Myometrial cell (primary cell): ENCODE measurements around the genes COPS9, OTOS and DUSP28.

- RAMPAGE, long total RNA = no peak
Observed at GRCh38 chr2:239402391-239402666, 1.5 kb upstream of the HDAC4 start.

GRCh38 chr2:239956638-239957165, 68.4 kb downstream of the NDUFA10 start:
- RAMPAGE, long total RNA = no peak

DNA sequence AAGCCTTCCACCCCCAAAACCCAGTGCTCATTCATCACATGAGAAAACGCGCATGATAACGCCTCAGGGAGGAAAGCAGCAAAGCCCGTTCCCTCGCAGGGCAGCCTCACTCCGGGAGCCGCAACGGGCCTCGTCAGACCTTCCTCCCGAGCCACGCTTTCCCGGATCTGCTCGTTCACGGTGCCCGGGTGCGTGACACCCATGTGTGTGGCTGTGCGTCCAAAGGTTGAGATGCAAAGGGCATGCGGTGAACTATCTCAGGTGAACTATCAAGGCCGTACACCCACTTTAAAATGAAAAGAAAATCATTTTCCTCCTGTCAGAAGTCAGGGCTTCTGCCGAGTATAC, 59.8 kb downstream of the NDUFA10 start:
- RAMPAGE, long total RNA = no peak

DNA sequence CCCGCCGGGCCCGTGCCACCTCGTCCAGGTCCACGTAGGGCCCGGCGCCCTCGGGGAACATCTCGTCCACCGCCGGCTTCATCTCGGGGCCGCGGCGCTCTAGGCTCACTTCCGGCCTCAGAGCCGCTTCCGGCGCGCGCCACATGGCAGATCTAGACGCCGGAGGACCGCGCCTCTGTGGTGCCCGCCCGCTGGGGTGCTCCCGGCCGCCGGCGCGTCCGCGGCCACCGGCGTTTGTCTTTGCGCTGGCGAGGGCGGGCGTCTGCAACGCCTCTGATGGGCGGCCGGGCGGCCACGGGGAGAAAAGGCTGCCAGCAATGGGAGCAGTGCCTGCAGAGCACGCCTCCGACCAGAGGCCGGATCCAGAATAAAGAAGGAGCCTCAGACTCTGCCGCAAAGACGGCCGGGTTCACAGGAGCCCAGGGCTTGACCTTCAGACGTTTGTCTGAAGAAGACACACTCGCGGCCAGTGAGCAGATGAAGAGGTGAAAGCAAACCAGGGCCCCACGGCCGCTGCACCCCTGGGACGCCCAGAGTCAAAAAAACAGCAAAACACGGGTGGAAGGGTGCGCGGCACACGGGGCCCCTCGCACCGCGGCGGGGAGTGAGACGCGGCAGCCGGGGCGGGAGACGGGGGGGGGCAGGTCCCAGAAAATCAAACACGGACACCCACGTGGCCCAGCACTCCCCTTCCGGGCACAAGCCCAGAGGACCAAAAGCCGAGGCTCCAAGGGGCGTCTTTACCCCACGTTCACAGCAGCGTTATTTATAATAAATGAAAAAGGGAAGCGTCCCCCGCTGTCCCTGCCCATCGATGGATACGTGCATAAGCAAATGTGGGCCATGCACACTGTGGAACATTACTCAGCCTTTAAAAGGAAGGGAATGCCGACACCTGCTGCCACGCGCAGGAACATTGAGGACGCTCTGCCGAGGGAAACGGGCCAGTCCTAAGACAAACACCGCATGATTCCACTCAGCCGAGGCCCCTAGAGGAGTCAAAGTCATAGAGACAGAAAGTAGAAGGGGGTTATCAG, at the start of gene COPS9:
Gene COPS9, minus strand, starts transcription at position 103 of the 1,037 bp plus-strand sequence.
- RAMPAGE, long total RNA = start-site peak on the minus strand centred at position 94 of the sequence, 28 bp wide, 290 and 1,166 reads in 2 replicates

DNA sequence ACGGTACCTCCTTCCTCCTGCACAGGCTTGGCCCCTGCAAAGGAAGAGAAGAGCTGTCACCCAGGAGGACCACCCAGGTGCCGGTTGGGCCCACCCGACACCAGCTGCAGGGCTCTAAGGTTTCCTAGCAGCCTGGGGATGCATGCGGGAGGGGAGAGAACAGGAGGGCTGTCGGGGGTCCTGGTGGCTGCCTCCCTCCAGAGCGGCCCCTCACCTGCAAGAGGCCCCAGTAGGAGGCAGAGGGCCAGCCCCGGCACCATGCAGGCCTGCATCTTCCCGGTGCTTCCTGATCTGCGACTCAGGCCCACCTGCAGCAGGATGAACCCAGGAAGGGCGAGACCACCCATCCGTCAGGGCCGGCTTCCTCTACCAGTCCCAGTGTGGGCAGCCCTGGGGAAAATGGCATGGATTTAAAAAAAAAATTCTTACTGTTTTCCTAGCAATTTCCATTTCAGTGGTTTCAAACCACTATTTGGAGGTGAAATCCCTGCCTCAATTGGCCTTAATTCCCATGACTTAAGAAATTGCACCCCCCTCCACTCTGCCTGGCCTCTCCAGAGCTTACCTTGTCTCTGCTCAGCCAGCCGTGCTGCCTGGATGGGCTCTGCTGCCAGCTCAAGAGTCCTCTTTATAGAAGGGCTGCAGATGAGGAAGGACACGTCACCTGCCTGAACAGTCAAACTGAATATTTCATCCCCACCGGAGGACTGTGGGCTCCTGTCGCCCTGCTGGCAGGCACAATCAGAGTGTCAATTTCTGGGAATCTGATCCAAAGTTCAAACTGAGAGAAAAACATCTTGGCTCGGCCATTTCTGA, at the start of gene OTOS:
Gene OTOS, minus strand, starts transcription at position 604 of the 816 bp plus-strand sequence.
- RAMPAGE, long total RNA = no peak

GRCh38 chr2:240232495-240232874, 92.0 kb upstream of the OTOS start:
- RAMPAGE, long total RNA = no peak

DNA sequence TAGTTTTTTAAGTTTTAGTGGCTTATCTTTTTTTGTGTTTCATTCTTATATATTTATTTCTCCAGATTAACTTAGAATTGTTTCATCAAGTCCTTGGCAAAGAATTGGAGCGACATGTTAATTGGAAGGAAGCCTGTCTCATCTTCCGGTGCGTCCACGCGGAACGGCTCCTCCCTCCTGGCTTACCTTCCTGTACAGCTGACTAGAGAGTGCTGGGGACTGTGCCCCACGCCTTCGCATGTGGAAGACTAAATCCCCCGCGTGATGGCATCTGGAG, 103.9 kb upstream of the OTOS start:
- RAMPAGE, long total RNA = no peak

GRCh38 chr2:240249569-240250580, 109.4 kb upstream of the OTOS start:
- RAMPAGE, long total RNA = no peak

- RAMPAGE, long total RNA = no peak
Observed at GRCh38 chr2:240269493-240269719, 128.9 kb upstream of the OTOS start.

- RAMPAGE, long total RNA = no peak
Observed at GRCh38 chr2:240398323-240398670, 37.2 kb upstream of the GPC1 start.

DNA sequence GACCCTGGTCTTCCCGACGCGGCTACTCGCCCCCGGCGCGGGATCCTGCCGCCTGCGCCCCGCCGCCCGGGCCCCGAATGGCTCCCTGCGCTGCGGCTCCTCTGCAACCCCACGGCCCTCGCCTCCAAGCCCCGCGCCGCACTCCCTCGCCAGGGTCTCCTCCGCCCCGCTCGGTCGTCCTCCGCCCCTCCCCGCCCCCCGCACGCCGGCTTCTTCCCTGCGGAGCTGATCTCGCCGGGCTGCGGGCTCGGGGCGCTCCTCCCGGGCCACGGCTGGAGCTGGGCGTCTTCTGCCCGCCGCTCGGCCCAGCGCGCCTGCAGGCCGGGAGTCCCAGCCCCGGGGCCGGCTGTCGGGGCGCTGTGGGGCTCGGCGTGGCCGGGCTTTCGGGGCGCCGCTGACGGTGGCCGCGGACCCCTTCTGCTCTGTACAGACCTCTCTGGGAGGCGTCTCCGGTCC, 703 bp downstream of the GPC1 start:
- RAMPAGE, long total RNA = no peak

GRCh38 chr2:240519996-240520636, 37.7 kb downstream of the ANKMY1 start:
- RAMPAGE, long total RNA = no peak

GRCh38 chr2:240560061-240561140, at the start of gene DUSP28:
DUSP28 (plus strand) TSS chr2:240560357.
- RAMPAGE, long total RNA = no peak

GRCh38 chr2:240565371-240566124, 2.7 kb upstream of the RNPEPL1 start:
- RAMPAGE, long total RNA = no peak

GRCh38 chr2:240604287-240605002, 17.9 kb downstream of the CAPN10 start:
- RAMPAGE, long total RNA = no peak

DNA sequence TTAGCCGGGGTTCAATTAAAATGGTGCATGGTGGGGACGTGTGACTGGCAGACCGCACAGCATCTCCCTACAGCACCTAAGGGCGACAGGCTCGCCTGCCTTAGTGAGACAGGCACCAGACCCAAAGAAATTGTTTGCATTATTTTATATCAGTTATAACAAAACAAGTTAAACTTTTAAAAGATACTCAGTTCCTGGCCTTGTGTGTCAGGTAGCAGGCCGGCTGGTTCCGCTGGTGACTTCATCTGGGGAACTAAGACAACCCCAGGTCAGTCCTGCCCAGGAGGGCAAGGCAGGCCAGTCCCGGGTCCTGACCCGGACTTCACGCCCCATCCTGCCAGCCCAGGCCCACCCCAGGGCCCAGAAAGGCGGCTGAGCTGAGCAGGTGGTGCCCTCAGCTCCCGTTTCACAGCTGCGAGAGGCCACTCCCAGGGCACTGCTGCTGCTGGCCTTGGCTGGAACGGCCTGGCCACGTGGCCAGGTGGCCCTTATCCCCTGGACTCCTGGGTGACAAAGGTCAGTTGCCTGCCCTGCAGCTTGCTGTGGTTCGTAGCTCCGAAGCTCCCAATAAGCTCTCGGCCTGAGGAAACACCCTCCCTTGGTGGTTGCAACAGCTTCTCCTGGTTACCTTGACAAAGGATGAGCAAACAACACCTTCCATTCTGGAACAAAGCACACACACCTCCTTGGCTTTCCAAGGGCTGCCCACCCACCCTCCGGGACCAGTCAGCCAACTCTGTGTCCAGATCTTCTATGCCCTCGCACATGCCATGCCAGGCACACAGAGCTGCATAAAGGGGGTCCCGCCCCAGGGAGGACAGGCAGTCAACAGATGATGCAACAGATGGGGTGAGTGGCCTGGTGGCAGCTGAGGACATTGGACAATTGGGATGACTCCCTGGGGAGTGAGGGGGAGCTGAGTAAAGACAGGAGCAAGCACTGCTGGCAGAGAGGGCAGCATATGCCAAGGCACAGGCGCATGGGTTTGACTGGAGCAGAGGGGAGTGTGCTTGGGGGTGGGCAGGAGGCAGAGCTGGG, 11.3 kb upstream of the AGXT start:
- RAMPAGE, long total RNA = no peak

GRCh38 chr2:240891926-240892542, 3.9 kb downstream of the MAB21L4 start:
- RAMPAGE, long total RNA = no peak

DNA sequence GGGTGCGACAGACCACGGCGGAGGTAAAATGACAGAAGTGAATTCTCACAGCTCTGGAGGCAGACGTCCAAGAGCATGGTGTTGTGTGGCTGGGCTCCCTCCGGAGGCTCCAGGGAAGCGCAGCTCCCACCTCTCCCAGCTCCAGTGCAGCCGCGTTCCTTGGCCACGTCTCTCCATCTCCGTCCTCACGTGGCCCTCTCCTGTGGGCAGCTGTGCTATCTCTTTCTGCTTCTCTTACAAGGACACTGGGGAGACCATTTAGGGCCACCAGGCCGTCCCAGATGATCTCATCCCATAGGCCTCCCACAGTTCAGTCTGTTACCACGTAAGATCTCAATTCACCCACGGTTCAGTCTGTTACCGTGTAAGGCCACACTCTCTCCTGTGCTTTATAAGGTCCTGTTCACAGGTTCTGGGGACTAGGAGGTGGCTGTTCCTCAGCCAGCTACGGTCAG, 2.8 kb upstream of the MAB21L4 start:
- RAMPAGE, long total RNA = no peak

DNA sequence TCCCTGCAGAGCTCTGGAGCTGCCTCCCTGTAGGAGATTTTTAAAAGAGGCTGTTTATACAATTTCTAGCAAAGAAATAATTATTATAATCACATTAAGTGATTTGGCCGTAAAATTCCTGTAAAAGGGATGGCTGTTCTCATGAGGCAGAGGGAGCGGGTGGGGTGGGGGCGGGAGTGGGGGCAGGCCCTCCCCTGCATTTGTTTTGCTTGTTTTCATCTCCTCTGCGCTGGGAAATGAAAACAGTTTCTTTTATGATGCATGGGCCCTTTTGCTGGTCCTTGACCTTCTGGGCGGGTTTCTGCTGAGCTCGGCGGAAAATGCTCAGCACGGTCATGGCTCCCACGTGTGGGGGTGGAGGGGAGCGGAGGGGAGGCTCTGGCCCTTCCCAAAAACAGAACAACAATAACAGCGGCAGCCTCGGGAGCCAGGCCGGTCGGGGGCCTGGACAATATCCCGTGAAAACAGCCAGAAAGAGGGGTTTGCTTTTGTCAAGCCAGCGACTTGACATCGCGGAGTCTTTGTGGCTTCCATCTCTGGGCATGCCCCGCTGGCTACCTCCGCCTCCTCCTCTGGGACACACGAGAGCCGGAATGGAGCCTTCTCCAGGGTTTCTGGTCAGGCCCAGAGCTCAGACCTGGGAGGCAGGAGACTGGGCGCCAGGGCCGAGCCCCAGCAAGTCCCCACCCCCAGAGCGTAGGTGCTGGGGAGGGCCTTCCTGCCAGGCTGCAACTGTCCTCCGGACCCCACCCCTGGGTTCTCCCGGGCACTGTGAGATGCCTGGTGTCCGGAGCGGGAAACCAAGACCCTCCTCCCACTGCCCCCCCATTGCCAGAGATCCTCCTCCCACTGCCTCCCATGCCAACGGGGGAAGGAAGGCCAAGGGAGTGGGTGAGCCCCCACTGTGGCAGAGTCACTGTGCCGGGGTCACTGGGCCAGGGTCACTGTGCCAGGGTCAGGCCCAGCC, 36.0 kb upstream of the SNED1 start:
- RAMPAGE, long total RNA = no peak

GRCh38 chr2:241049364-241050593, 51.4 kb downstream of the SNED1 start:
- RAMPAGE, long total RNA = no peak